ENCODE data around the genes FAM184B and LCORL.

DNA sequence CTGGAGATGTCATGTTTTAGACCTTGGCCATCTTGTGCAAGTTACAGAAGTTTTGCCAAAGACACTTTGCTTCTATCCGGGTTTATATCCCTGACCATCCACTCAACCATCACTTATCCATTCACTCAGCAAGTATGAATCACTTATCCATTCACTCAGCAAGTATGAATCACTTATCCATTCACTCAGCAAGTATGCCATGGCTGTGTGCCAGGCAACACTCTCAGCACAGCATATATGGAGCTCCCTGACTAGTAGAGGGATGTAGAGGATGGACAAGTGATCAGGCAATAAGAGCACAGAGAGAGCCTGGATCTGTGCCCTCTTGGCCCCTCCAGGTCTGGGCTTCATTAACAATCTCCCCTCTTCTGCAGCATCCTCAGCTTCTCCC is 17.2 kb downstream of the FGFBP1 start:
- RRBS, result no CpG with 5 or more reads among the region's 1 CpG

DNA sequence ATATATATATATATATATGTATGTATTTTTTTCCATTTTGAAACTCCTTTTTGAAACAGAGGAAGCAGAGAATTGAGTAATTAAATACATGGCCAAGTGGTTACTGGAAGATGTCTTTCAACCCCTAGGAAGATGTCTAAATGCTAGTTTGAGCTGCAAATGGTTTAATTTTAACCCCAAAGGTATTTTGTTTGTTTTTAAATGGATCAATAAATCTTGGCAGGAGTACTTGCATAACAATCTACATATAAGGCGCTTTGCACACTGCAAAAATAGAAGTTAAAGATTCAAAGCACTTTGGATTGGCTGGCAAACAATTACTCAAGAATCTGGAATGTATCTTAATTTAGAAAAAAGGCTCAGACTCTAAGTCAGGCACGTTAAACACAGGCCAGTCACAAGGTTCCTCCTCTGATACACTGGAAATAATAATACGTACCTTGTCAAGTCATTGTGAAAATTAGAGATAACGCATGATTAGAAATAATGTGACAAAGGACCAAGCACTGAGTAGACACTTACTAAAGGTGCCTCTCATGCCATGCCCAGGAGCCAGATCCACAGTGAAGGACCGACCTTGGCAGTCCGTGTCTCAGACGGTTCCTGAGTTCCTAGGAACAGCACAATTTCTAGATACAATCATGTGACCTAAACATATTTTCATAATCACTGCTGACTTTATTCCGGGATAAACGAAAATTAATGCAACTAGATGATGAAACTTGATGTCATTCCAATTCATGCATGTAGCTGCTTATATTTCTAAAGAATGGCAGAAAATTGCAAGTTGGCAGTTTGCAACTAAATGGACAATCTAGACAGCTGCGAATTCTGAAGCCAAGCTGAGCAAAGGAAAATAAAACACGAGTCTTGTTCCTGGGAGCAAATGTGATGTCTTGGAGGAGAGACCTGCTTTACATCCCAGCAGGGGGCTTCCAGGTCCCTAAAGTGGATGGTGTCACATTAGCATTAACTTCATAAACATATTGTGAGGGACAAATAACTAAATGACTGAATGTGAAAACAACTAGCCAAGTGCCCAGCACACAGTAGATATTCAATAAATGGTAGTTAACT is 49.6 kb downstream of the PROM1 start:
- RRBS, result no CpG with 5 or more reads among the region's 11 CpGs

DNA sequence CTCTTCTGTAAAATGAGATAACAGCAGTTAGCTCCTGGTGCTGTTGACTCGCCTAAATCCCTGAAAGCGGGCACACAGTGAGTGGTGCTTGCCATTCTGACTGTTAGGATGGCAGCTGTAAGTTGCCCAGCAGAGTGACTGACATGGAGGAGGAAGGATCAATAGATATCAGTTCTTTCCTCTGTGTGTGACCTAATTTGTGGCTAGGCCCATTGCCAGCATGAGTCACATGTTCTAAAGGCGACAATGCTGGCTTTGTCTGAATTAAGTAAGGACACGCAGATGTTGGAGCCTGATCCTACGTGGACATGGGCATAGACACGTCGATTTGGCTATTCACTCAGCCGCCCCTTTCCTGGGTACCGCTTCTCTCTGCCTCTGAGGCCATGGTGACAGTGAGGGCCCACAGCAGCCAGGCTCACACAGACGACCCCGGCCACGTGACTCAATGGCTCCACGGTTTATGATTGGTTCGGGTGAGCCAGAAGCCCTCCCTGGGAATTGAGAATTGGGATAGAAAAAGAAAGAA is 16.3 kb downstream of the PROM1 start:
- RRBS, result no CpG with 5 or more reads among the region's 14 CpGs

DNA sequence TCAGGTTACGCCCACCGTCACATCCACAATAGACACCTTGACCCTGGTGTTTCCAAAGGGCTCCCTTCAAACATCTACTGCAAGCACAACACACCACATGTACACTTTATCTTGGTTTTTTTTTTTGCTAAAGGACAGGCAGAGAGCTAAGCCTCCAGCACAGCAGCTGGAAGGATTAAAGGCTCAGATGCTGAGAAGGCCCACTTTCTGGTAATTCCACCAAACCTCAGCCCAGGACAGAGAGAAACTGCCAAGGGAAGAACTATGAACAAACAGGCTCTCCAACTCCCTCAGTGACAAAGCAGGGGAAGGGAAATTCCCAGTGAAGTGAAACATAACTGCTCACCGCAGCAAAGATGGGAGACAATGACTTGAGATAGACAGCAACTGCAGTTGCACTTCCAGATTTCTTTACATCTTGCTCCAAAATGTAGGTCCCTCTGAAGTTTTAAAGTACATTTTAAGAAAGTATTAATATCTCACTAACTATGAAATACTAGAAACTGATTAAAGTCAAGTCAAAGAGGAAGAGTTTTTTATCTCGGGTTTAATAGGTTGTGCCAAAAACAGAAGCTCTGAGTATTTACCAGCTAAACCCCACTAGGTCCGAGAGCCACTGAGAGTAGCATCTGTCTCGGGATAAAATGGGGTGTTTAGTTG is 4.7 kb downstream of the PROM1 start:
- RRBS, result no CpG with 5 or more reads among the region's 6 CpGs

GRCh38 chr4:16082843-16083046 is 1.1 kb downstream of the PROM1 start:
- RRBS, result no CpG with 5 or more reads among the region's 14 CpGs

- RRBS, result no CpG with 5 or more reads among the region's 6 CpGs
Measured at GRCh38 chr4:16116409-16117256, 32.8 kb upstream of the PROM1 start.

DNA sequence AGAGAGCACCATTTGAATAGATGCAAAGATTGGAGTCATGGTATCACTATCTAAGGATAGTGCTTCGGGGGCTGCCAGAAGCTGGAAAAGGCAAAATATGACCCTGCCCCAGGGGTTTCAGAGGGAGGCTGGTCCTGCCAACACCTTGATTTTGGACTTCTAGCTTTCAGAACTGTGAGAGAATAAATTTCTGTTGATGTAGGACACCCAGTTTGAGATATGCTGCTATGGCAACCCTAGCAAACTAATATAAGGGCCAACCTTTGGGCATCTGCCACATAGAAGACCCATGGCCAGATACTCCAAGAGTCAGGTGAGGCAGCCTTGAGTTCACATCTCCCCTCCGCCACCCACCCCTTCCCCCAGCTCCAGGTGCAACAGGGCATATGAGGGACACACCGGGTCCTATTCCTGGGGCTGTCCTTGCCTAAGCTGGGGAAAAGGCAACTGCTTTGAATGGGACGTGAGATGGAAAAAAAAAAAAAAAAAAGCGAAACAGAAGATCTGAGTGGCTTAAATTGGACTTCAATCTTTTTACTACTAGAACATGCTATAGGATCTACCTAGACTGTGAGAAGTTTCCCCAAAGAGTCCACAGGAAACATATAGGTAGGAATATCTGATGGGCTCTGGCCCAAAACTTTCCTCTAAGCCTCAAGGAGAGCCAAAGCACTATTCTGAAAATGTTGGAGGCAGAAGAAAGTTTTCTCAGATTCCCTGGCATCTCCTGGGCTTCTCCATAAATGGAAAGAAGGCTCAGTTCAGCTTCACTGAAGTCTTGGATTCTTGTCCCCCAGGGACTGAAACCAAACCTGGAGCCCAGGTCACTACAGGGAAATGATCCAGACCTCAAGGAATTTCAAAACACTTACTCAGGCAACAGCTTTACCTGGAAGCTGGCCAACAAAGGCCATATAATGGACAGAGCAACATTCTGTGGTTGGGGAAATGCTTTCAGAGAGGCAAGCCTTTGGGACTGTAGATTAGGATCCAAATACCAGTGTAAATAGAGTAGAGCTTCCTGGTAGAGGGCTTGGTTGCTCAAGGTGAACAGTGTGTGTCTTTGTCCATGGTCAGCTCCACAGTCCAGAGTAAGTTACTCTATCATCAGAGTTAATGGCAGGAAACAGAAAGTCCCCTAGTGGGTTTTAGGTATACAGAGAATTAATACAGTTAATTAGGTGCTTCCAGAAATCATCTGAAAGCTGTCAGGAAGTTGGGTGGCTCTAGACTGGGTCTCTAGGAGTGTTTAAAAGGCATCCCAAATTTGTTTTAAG is 56.8 kb upstream of the PROM1 start:
- RRBS, result no CpG with 5 or more reads among the region's 5 CpGs

- RRBS, result no CpG with 5 or more reads among the region's 3 CpGs
Measured at GRCh38 chr4:16159223-16159917, 66.9 kb downstream of the TAPT1 start.

- RRBS, result no CpG with 5 or more reads among the region's 6 CpGs
Measured at GRCh38 chr4:17166747-17167498, 268.5 kb upstream of the LDB2 start.

GRCh38 chr4:17168508-17169011 is 270.1 kb upstream of the LDB2 start:
- RRBS, result no CpG with 5 or more reads among the region's 1 CpG

DNA sequence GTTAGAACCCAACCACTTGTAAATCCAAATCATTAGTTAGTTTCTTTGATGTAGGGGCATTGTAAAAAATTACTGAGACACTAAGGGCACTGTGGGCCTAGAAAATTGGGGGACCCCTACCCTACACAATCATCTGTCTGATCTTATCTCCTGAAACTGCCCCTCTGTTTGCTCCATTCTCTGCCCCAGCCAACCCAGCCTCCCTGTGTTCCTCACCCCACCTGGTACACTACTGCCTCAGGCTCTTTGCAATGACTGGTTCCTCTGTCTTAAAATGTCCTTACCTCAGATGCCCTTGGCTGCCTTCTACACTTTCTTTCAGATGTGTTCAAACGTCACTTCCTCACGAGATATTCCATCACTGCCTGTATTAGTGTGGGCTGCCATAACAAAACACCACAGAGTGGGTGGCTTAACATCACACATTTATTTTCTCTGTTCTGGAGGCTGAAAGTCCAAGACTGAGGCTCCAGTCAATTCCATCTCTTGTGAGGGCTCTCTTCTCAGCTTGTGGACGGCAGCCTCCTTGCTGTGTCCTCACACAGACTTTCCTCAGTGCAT is 29.2 kb downstream of the QDPR start:
- RRBS, result no CpG with 5 or more reads among the region's 3 CpGs

DNA sequence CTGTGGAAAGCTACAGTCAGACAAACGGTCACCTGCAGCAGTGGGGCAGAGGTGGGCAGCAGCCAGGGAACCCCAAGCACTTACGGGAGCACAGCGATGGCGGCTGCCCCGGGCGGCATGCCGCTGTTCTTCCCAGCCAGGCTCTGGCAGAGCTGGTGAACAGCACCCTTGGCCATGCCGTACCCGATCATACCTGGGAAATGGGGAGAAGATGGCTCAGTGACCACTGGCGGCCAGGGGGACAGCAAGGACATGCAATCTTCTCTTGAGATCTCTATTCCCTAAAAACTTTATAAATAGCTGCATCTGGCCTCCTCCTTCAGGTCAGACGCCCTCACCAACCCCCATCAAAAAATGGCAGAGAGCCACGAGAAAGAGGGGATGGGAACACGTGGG is 19.7 kb downstream of the QDPR start:
- RRBS, result no CpG with 5 or more reads among the region's 13 CpGs

DNA sequence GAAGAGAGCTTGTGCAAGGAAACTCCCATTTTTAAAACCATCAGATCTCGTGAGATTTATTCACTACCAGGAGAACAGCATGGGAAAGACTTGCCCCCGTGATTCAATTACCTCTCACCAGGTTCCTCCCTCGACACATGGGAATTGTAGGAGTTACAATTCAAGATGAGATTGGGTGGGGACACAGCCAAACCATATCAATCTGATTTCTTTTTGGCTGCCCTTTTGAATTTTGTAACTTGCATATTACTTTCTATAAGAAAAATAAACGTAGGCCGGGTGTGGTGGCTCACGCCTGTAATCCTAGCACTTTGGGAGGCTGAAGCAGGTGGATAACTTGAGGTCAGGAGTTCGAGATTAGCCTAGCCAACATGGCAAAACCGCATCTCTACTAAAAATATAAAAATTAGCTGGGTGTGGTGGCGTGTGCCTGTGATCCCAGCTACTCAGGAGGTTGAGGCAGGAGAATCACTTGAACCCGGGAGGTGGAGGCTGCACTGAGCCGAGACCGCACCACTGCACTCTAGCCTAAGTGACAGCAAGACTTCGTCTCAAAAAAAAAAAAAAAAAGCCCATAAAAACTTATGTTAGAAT is 8.5 kb downstream of the MED28 start:
- RRBS, result no CpG with 5 or more reads among the region's 13 CpGs

GRCh38 chr4:17636331-17637147 is 22.1 kb downstream of the MED28 start:
- RRBS, result 100% methylated on average over 1 of the region's 35 CpGs

DNA sequence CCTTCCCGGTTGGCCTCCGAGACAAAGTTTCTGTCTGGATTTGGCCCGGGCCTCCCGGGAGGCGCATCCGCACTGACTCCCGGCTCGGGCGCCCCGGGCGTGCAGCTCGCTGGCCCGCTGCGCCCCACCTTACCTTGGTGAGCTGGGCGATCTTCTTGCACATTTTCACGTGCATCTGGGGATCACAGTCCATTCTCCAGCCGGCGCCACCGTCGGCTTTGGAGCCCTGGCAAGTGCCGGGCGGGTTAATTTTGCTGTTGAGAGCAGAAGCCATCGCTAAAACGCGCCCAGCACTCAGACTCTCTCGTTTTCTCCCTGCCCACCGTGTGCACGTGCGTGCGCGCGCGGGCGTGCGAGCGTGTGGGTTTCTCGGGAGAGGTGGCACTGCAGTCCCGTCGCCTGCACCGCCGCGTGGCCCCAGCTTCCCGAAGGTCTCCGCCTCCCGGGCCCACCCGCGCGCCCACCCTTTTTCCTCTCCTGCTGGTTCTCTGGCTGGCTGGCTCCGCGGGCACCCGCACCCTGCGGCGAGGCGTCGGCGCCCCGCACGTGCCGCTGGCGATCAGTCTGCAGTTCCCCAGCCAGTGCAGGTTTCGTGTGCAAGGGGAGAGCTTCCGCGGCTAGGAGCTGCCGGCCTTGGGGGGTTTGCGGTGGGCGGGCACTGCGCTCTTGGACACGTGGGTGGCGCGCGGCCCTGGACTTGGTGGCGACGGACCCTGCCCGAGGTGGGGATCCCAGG is at the start of gene FAM184B:
Gene FAM184B (minus strand): TSS at position 596 of the 736 bp plus-strand sequence.
- RRBS, result 6% methylated on average over 11 of the region's 74 CpGs

DNA sequence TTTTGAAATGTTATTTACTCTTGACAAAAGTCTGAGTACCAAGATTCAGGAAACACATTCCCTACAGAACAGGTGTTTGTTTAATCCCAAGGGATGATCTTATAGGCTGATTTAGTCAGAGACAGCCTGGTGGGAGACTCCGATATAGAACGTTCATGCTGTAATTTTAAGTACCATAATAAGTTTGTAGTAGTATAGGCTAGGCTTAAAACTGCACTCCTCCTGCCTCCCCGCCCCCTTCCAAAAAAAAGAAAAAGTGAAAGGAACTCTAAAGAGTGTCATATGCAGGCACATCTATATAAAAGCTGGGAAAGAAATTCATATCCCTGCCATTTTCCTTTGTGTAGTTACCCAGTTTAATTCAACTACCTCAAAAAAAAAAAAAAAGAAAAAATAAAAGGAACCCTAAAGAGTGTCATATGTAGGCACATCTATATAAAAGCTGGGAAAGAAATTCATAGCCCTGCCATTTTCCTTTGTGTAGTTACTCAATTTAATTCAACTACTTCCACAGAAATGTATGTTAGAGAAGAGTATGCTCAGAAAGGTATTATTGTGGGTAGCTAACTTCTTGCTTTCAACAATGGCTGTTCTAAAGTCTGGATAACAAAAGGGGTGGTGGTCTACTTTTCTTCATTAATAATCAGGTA is 8.2 kb downstream of the DCAF16 start:
- RRBS, result no CpG with 5 or more reads among the region's 3 CpGs

DNA sequence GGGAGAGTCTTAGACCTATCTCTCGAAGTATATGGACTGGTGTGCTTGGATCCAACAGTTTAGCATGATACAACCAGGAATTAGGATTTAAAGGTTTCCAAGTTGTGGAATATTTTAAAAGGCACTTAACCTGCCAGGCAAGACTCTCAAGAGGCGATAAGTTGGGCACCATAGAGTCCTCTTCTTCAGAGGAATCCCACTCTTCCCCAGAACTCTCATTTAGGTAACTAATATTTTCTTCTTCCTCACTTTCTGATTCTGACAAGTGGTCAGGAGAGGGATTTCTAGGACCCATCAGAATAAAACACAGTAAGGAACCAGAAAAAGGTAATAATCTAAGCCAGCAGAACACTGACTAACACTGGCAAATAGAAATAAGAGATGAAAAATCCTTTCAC is 6.7 kb downstream of the DCAF16 start:
- RRBS, result no CpG with 5 or more reads among the region's 2 CpGs

DNA sequence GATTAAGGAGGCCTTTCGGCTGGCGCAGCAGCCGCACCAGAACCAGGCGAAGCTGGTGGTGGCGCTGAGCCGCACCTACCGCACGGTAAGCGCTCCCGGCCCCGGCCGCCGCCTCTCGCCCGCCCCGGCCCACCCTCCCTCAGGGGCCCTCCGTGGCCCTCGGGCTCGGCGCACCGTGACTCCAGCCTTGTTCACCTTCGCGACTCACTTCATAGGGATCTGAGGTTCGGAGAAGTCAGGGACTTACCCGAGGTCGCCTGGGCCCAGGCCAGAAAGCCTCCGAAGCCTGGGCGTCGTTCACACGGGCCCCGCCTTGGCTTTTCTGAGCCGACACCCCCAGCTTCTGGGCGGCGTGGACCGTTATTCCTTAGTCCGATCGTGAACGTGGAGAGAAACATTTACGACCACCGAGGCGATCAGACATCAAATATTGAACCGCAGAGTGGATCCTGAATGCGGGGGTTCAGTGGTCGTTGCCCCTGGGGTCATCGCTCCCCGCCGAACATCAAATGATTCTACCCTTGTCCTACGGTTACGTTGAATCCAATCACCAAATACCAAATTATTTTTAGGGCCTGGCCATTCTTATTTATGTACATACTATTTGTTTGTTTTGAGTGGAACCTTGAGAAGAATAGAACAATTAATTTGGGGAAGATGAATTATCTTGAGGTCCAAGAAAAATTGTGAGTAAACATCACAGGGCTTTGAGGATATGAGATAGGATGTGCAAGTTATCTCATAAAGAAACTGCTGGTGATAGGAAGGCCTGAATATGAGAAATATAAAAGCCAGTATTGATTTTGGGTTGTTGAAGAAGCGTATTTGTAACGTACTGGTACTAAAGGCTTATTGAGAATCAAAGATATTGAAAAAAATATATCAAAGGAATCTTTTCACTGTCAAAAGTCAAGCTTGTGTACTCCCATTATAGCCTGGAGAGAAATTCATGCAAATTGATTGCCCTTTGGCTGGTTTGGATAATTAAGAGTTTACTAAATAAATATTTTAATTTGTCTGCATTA is 637 bp downstream of the NCAPG start:
- RRBS, result 0% methylated on average over 6 of the region's 51 CpGs

DNA sequence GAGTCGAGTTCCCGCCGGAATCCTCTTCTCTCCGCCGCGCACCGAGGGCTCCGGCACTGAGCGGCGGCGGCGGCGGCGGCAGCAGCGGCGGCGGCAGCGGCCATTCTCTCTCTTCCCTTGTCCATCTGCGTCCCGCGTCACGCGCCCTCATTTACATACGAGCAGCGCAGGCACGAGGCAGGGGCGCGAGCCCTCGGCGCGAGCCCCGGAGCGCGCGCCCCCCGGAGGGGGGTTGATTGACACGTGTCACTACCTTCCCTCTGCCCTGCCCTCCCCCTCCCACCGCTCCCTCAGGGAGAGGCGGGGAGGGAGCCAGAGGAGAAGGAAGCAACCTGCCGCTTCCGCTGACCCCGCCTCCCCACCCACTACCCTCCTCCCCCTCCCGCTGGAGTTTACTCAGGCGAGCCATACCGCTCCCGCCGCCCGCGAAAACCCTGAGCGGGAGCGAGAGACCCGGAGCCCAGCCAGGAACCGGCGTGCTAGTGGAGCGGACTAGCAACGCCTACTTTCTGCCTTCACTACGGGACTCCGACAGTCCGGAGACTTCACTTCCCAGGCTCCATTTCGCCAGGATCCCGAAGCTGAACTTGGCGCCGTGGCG is at the start of gene LCORL:
Gene LCORL (minus strand): TSS at position 129 of the 601 bp plus-strand sequence.
- RRBS, result 1% methylated on average over 26 of the region's 64 CpGs

GRCh38 chr4:18829096-18829469 is 807.5 kb upstream of the LCORL start:
- RRBS, result no CpG with 5 or more reads among the region's 1 CpG

Measured in mononuclear cell (primary cell).